Monocyte (primary cell): Measurements from ENCODE around the gene HS6ST1.

- PRO-cap, 2 experiments = no peak in any of the 2 experiments
Measured at GRCh38 chr2:127463674-127464126, 45.5 kb downstream of the PROC start.

GRCh38 chr2:127633249-127633620, 12.7 kb upstream of the GPR17 start:
- PRO-cap, 2 experiments = no peak in any of the 2 experiments

GRCh38 chr2:127633748-127634373, 12.1 kb upstream of the GPR17 start:
- PRO-cap, 2 experiments = no peak in any of the 2 experiments

DNA sequence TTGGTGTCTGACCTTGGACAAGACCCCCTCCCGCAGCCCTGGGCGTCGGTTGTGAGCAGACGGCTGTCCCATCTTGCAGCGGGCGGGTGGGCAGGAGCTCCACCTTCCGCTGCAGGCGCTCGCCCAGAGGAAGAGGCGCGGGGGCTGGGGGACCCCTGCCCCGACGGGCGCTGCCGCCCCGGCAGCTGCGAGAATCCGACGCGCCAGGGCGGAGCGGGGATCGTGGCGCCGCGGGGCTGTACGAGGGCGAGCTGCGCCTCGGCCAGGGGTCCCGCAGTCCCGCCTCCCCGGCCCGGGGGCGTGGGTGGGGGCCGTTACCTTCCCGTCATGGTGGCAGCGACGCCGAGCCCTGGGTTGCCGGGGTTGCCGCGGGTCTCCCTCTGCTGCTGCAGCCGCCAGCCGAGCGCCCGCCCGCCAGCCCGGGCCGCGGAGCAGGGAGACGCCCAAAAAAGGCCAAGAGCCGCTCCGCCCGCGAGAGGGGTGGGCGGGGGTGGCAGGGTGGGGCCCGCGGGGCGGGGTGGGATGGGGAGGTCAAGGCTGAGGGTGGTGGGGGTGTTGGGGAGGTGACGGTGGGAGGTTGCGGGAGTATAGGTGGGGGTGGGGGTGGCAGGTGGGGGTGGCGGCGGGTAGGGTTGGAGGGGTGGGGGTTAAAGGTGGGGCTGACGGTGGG, 499 bp downstream of the LIMS2 start:
- PRO-cap, 2 experiments = no peak in any of the 2 experiments

GRCh38 chr2:127733606-127734117, 32.4 kb downstream of the SFT2D3 start:
- PRO-cap, 2 experiments = no peak in any of the 2 experiments

GRCh38 chr2:127747629-127748962, 46.8 kb downstream of the SFT2D3 start:
- PRO-cap, 2 experiments = no peak in any of the 2 experiments

- PRO-cap, 2 experiments = no peak in any of the 2 experiments
Measured at GRCh38 chr2:127762907-127763632, 47.9 kb downstream of the WDR33 start.

- PRO-cap, 2 experiments = no peak in any of the 2 experiments
Measured at GRCh38 chr2:128133004-128133395, 42.0 kb downstream of the UGGT1 start.

DNA sequence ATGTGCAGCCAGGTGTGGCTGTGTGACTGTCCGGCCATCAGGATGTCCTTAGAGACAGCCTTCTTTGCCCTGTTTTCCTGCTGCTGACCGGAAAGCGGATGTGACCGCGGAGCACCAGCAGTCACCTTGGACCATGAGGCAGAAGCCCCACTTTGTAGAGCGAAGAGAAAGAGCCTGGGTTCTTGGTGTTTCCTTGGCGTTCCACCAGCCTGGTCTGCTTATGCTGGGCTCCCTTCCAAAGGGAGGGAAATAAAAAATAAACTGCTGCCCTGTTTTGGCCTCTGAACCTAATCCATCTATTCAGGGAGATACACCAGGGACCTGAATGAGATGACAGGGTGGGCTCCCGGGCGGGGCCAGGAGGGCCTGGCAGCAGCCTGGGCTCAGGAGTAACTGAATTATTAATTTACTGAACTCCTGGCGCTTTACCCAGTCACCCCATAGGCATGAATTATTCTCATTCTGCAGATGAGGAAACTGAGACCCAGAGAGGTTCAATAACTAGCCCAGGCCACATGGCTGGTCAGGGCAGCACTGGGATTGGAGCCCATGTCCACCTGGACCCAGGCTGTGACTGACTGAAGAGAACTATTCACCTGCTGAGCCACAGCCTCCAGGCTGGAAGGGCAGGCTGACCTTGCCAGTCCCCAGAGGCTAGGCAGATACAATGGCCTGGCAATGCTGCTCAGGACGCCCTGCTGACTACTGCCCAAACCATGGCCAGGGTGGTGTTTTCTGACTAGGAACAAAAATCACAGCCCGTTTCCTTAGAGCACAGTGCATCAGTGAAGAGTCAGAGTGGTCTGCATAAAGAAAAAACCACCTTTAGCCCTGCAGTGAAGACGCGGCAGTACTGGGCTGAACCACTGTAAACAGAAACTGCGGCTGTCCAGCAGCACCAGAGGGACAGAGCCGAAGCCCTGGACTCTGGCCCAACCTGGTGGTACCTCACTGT, 37.0 kb downstream of the HS6ST1 start:
- PRO-cap, 2 experiments = no peak in any of the 2 experiments

DNA sequence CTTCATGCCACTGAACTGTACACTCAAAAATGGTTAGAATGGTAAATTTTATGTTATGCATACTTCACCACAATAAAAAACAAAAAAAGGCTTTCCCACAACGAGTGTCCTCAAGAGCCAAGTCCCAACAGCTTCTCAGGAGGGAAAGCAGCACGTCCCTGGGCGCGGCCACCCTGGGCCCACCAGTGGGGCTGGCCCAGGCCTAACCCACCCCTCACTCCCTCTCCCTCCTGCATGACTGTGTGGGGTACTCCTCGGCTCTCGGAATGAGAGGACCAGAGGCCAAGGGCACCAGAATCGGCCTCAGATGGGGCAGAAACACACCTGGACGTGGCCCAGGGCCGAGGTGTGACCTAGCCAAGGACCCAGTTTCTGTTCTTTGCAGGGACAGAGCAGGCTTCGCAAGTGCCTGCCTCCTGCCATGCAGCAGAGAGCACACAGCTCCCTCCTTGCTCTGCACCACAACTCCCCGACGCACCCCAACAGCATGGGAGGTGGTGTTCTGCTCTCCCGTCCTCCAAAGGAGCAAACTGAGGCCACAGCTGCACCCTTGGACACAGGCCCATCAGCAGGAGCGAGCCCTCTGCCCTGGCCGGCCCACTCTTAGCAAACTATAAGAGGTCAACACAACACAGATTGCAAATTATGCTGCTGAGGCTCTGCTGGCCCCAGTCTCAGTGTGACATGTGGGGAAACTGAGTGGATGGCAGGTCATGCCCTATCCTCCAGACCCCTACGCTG, 19.7 kb downstream of the HS6ST1 start:
- PRO-cap, 2 experiments = no peak in any of the 2 experiments

GRCh38 chr2:128309615-128310183, 9.0 kb downstream of the HS6ST1 start:
- PRO-cap, 2 experiments = no peak in any of the 2 experiments

DNA sequence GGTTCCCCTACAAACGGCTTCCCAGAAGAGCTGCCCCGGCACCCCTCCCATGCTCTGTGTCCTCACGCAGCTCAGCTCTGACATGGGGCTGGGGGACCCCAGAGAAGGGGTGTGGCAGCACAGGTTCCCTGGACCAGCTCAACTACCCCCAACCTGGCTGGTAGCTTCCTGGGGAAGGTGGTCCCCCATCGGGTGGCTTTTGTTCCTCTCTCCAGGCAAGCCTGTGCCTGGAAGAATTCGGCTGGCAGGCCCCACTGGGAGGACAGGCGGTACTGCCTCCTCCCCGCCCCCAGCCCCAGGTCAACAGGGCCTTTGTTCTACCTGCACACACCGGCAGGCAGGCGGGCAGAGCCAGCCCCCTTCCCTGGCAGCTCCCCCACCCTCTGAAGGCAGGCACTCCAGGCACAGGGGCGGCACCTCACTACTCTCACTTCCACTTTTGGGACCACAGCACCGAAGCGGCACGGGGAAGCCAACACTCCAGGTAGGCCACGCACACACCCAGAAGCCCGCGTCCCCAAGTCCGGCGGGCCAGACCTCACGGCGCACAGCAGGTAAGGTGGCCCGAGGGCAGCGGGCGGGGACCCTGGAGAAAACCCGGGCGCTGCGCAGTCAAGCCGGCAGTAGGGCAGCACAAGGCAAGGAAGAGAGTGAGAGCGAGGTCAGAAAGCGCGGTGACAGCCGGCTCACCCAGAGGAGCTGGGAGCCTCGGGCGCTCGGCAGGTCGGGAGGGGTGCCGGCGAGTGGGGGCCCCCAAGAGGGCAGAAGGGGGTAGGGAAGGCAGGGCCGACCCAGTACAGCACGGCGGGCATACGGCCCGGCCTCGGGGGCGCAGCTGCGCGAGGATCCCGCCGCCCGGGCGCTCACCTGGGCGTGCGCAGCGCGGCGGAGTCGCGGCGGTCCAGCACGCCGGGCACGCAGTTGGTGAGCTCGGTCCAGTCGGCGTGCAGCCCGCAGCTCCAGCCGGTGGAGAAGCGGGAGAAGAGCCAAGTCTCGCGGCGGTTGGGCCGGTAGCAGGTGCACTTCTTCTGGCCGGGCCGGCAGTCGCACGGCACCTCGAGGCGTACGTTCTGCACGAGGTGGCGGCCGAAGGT, 1.2 kb downstream of the HS6ST1 start:
- PRO-cap, 2 experiments = peak in 1 of 2 experiments; most common plus-strand start position 478 of the sequence (in 1)

DNA sequence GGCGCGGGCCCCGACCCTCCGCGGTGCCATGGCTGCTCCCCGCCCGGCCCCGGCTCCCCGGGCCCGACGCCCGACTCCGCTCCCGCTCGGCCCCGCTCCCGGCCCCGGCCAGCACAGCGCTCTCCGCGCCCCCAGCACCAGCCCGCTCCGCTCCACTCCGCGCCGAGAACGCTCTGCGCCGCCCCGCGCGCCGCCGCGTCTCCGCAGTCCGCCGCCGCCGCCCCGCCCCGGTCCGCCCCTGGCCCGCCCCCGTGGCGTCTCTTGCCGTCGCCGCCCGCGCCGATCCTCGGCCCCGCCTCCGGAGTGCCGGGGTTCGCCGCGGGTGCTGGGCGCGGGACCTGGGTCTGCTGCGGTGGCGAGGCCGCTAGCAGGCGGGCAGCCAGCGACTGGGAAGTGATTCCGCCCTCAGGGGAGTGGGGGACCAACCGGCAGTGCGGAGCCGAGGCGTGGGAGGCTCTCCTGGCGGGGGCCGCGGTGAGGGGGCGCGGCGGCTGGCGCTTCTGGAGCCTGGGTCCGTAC, at the start of gene HS6ST1:
Gene HS6ST1, minus strand, starts transcription at position 175 of the 519 bp plus-strand sequence.
- PRO-cap, 2 experiments = peak in 2 of 2 experiments; most common plus-strand start position 301 of the sequence (in 1); most common minus-strand start position 175 of the sequence (in 2)

GRCh38 chr2:128323790-128324083, 5.1 kb upstream of the HS6ST1 start:
- PRO-cap, 2 experiments = no peak in any of the 2 experiments

DNA sequence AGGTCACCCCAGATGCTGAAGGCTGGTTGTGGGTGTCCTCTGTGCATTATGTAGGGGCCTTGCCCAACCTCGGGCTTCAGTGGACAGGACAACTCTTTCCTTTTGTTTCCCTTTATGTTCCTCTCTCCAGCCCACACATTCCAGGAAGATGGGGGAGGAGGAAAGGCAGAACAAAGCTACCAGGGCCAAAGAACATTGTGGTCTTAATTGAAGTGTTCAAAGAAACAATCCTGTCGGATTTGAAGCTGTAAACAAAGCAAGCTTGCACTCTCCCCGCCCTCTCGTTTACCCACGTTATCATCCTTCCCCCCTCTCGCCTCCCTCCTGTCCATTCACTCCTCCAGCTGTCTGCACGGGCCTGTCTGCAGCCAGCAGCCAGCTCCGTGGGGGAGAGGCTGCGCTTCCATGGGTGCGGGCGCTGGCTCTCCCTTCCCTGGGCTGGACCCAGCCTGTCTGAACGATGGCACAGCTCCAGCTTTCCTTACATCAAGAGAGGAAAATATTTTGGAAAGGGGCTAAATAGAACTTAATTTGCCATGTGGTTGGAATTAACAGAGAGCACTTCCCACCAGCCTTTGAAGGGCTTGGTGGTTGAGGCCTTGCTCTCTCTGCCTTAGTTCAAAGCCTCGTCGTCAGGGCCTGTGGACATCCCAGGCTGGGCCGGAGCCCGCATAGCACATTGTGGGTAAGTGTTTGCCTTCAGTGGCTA, 60.5 kb upstream of the HS6ST1 start:
- PRO-cap, 2 experiments = no peak in any of the 2 experiments

DNA sequence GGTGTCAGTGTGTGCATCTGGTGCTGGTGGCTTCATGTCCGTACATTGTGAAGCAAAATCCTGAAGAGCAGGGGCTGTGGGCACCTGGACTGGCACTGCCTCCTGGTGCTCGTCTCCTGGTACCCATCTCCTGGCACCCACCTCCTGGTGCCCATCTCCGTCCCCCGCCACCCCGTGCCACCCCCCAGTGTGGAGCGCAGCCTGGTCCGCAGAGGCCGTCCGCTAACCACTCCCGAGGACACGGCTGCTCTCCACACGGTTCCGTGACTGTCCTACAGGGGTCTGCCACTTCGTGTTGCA, 119.3 kb upstream of the HS6ST1 start:
- PRO-cap, 2 experiments = no peak in any of the 2 experiments

DNA sequence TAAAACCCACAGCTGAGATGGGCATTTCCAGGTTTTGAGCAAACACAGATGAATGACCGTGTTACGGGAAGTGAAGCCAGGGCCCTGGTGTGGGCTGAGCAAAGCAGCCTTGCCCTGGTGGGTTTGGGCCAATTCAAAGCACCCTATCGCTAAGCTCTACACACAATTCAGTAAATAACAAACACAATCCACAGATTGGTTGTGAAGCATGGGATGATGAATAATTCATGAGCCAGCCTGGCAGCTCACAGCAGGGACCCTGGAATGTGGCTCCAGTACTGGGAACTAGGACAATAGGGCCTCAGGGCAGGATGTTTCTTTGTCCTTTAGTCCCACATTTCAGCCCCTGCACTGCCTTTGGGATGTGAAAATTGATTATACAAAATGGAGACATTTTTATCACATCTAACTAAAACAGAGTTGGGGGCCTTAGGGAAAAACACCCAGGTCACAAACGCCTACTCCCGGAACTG, 320.1 kb upstream of the HS6ST1 start:
- PRO-cap, 2 experiments = no peak in any of the 2 experiments

- PRO-cap, 2 experiments = no peak in any of the 2 experiments
Measured at GRCh38 chr2:129069862-129070543, 751.3 kb upstream of the HS6ST1 start.

DNA sequence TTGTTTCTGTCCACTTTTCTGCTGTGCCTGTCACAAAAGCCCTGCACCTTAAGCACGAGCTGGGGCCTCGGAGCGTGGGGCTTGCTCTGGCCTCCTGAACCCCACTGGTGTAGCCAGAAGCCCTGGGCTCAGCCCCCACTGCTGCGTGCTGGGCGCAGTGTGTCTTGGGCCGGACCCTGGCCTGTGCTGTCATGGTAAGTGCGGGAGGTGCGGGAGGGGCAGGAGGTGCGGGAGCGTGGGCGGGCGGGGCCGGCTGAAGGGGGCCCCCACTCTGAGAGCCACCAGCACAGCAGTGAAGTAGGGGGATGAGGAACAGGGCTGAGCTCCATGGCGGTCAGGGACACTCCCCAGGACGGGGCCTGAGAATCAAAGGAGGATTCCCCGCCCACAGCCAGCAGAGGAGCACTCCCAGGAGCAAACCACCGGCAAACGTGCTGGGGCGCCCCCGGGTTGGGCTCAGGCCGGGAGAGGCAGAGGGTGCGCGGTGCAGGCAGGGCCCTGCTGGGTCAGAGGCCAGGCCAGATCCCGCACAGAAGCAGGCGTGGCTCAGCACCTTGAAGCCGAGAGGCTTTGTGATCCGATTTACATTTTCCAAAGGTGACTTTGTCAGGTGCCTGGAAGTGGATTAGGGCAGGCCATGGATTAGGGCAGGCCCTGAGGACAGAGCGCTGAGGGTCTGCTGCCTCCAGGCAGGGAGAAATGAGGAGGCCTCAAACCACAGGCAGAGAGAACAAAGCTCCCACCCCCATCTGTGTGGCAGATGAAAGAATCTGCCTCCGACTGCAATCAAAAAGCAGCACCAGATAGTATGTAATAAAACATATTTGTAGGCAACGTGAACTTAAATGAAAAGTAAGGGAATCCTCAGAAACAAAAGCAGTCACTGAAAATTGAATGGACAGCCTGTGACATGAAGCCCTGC, 152.0 kb upstream of the RAB6C start:
- PRO-cap, 2 experiments = no peak in any of the 2 experiments

GRCh38 chr2:129934810-129935299, 44.6 kb upstream of the RAB6C start:
- PRO-cap, 2 experiments = no peak in any of the 2 experiments